ENCODE results near the genes RIC8A, IFITM1 and CDHR5.

DNA sequence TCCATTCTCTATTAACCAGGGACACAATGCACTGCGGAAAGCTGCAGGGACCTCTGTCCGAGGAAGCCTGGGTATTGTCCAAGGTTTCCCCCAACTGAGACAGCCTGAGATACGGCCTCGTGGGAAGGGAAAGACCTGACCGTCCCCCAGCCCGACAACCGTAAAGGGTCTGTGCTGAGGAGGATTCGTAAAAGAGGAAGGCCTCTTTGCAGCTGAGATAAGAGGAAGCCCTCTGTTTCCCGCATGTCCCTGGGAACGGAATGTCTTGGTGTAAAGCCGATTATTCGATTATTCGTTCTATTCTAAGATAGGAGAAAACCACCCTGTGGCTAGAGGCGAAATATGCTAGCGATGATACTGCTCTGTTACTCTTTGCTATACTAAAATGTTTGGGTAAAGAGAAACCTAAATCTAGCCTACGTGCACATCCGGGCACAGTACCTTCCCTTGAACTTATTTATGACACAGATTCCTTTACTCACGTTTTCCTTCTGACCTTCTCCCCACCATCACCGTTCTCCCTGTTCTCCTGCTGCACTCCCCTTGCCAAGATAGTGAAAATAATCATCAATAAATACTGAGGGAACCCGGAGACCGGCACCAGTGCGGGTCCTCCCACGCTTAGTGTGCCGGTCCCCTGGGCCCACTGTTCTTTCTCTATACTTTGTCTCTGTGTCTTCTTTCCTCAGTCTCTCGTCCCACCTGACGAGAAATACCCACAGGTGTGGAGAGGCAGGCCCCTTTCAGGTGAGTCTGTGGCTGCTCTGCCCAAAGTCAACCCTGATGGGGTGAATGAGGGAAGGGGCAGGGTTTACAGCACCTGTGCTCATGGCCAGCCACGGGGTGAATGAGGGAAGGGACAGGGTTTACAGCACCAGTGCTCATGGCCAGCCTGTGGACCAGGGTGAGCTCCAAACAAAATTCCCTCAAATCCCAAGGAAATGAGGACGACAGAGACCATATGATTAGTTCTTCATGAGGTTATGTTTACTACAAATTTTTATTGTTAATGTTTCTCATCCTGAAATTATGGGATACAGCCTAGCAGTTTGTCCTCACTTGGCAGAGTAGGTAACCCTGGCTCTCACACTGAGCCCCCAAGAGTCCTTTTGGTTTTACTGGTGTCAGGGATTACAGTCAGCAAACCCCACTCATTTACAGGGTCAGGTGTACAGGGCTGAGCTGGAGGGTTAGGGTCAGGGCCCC is 4.8 kb downstream of the BET1L start:
- RRBS = no CpG with 5 or more reads among the region's 28 CpGs

GRCh38 chr11:207427-207800 is at the start of gene RIC8A:
RIC8A (plus strand) TSS chr11:207708.
- RRBS = 1% methylated on average over 10 of the region's 30 CpGs

- RRBS = no CpG with 5 or more reads among the region's 17 CpGs
These were observed 2.1 kb downstream of the RIC8A start for GRCh38 chr11:209553-210156.

DNA sequence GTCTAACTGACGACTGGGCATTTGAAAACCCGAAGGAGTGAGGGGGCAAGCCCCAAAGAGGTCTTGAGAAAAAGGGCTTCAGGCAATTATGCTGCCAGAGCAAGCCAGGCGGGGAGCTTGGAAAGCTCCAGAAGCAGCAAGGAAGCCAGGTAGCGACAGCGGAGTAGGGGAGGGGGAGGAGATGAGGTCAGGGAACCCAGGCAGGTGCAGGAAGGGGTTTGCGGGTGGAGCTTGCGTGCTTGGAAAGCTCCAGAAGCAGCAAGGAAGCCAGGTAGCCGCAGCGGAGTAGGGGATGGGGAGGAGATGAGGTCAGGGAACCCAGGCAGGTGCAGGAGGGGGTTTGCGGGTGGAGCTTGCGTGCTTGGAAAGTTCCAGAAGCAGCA is 1.7 kb upstream of the PGGHG start:
- RRBS = no CpG with 5 or more reads among the region's 11 CpGs

- RRBS = no CpG with 5 or more reads among the region's 20 CpGs
These were observed 1.6 kb downstream of the IFITM2 start for GRCh38 chr11:309025-309844.

DNA sequence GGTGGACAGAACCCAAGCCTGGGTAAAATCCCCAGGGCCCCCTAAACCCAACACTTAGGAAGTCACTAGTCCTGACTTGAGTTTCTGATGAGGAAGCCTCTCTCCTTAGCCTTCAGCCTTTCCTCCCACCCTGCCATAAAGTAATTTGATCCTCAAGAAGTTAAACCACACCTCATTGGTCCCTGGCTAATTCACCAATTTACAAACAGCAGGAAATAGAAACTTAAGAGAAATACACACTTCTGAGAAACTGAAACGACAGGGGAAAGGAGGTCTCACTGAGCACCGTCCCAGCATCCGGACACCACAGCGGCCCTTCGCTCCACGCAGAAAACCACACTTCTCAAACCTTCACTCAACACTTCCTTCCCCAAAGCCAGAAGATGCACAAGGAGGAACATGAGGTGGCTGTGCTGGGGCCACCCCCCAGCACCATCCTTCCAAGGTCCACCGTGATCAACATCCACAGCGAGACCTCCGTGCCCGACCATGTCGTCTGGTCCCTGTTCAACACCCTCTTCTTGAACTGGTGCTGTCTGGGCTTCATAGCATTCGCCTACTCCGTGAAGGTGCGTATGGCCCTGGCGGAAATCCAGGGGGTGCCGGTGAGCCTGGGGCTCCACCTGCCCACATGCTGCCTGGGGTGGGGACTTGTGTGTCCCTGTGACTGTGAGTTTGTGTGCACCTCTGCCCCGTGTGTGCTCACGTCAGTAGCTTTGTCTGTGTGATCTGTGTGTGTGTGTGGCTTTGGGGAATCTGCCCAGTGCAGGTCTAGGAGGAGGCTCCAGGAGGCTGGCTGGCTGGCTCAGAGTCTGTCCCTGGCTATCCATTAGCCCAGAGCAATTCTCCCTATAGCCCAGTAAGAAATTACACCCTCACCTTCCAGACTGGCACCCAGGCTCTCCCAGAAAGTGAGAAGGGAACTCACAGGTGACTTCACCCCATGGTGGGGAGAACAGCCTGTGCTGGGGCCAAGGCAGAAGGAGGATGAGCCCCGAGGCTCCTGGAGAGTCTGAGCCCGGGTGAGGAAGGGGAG is at the start of gene IFITM1:
Gene IFITM1, plus strand, starts transcription at position 253 of the 1,036 bp plus-strand sequence.
- RRBS = no CpG with 5 or more reads among the region's 20 CpGs

- RRBS = no CpG with 5 or more reads among the region's 10 CpGs
These were observed 3.3 kb downstream of the IFITM1 start for GRCh38 chr11:316902-317681.

DNA sequence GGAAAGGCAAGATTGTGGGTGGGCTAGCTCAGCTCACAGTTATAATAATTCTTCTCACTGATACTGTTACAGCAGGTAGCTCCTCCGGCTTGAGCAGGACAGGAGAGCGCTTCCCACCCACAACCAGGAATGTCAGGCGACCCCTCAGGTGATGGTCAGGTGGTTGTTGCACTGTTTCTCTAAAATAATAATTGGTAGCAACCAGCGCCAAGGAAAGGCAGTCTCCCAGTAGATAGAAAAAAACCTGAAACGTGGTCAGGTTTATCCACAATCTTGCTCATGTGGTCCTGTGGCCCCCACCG is 3.0 kb downstream of the IFITM3 start:
- RRBS = no CpG with 5 or more reads among the region's 6 CpGs

DNA sequence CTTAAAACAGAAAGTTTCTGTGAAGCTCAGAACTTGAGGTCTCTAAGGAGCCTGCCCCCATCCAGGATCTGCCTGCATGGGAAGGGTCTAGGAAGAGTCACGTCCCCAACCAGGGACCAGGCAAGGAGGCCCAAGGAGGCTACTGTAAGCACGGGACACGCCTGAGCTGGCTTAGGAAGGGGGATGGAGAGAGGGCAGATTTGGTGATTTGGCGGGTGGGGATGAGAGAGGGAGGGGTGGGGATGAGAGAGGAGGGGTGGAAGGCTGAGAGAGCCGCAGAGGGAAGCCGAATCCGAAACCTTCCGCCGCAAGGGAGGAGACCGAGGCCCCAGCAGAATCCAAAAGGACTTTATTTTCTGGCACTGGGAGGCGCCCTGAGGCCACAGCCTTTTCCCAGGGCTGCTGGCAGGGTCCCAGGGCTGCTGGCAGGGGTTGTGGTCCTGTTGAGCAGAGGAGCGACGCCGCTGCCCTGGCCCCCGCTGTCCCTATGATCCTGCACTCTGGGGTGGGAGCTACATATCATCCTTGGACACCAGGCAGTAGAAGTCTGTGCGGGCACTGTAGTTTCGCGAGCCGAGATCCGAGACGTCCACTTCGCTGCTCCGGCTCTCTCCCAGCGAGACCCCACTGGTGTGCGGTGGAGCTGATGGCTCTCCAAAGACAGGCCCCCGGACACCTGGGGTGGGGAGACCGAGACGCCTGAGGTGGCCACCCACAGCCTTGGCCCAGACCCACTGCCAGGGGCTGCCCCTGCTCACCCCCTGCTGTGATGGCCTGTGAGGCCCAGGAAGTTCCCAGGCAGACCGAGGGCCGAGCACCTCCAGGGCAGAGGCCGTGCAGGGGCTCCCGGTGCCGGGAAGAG is 9.2 kb downstream of the SIGIRR start:
- RRBS = 96% methylated on average over 4 of the region's 33 CpGs

GRCh38 chr11:455523-456160 is 5.6 kb downstream of the PTDSS2 start:
- RRBS = 95% methylated on average over 9 of the region's 24 CpGs

GRCh38 chr11:507320-507700 is 268 bp upstream of the RNH1 start:
- RRBS = 4% methylated on average over 30 of the region's 44 CpGs

DNA sequence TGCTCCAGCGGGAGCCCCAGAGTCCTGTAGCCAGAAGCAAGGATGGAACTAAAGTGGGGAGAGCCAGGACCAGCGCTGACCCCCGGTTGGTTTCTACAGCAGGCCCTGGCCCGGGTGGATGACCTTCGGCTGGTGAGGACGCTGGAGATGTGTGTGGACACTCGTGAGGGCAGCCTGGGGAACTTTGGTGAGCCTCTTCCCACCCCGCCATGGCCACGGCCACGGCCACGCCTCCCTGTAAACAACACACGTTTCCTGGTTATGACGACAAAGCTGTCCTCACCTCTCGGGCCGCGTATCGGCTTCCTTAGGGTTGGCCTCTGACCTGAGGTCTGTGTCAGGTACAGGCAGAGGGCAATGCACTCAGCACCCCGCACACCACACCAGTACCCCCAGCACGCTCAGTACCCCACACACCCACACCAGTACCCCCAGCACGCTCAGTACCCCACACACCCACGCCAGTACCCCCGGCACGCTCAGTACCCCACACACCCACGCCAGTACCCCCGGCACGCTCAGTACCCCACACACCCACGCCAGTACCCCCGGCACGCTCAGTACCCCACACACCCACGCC is 4.2 kb downstream of the LRRC56 start:
- RRBS = no CpG with 5 or more reads among the region's 30 CpGs

DNA sequence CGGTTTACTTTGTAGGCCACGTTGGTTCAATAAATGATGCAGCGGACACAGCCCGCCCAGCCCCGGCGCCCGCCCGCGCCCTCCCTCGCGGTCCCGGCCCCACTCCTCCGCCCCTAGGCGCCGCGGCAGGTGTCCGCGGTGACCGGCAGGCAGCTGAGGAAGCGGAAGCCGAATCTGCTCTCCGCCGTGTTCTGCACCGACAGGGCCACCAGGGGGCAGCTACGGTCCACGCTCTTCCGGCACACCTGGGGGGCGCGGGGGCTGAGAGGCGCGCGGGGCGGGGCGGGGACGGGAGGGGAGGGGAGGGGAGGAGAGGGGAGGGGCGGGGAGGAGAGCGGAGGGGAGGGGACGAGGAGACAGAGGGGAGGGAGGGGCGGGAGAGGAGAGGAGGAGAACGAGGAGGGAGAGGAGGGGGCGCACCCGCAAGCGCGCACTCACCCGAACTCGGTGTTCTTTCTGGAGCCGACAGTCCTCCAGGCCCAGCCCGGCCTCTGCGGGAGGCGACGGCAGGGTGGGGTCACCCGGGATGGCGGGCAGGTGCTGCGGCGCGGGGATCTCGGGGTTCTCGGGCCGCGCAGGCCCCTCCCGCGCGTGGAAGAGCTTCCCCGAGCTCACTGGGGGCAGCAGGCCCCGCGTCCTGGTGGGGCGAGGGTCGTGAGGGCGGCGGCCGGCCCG is 5.5 kb downstream of the LMNTD2 start:
- RRBS = 7% methylated on average over 20 of the region's 72 CpGs

DNA sequence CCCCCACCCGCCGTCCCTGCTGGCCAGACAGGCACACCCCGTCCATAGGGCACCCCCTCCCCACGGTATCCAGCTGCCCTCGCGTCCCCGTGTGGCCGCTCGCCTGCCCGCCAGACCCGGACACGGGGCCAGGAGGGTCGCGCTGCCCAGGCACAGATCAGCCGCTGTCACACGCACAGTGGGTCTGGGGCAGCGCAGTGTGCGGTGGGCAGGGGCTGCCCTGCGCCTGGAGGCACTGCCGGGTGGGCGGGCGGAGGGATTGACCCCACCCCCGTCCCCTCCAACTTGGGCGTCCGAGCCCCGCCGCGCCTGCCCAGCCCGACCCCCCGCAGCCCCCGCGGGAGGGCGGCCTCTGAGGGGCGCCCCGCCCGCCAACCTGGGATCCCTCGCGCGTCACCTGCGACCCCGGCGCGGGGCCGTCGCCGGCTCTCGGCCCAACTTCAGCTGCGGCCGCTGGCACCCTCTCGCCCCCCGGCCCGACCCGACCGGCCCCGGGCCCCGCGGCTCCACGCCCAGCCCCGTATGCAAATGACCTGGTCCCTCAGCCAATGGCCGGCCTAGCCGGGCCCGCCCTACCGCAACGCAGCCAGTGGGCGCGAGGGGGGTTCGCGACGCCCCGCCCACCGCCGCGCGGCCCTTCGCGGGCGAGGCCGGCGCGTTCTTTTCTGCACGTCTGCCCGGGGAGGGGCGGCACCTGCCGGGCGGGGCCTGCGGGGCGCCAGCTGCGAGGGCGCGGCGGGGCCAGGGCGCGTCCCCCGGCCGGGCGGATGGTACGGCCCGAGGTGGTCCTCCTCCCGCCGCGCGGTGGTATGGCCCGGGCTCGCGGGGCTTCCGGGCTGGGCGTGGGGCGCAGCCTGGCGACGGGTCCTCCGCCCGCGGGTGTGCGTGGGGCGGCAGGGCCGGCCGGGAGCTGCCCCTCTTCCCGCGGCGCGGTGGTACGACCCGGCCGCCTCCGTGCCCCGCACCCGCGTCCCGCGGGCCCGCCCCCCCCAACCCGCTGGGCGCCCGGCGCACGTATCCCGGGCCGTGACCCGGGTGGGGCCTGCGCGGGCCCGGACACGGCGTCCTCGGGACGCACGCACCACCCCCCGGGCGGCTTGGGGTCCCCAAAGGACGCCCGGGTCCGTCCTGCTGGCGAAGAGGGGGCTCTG is 7.6 kb downstream of the RASSF7 start:
- RRBS = 1% methylated on average over 70 of the region's 153 CpGs

GRCh38 chr11:596769-597278 is 18.9 kb downstream of the IRF7 start:
- RRBS = 99% methylated on average over 7 of the region's 18 CpGs

DNA sequence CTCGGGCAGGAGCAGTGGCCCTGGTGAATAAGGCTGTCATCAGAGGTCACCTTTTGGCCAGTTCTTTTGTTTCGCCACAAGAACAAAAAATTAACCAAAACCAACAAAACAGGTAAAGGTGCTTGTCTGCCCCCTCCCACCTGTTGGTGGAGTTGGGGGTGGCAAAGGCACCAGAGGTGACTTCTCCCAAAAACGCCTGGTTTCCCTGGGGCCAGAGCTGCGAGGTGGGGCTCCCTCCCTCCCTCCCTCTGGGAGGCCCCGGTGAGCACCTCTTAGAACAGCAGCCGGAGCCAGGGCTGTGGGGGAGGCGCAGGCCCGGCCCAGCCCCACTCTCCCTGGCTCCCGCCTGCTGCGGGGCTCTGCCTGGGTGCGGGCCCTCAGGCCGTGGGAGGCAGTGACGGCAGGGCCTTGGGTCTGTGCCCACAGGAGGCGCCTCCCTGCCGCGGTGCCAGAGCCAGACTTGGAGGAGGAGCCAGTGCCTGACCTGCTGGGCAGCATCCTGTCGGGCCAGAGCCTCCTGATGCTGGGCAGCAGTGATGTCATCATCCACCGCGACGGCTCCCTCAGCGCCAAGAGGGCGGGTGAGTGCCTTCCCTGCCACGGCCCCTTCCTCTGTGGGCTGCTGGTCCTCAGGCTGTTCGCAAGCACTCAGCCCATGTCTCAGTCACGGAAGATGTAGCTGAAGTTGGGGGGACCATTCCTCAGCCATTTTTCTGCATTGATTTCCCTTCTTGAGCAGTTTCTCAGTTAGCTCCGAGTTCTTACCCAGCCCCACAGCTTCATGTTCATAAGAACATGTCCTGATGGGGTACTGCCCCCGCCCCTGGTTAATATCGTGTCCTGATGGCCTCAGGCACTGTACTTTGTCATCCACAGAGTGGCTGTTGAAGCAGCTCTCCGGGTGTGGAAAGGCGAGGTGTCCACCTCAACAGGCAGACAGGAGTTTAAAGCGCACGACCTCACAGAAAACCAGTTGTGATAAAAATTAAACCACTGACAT is 9.4 kb downstream of the IRF7 start:
- RRBS = no CpG with 5 or more reads among the region's 32 CpGs

GRCh38 chr11:624769-625950 is at the start of gene CDHR5:
CDHR5 (minus strand) TSS chr11:624955.
- RRBS = no CpG with 5 or more reads among the region's 46 CpGs

DNA sequence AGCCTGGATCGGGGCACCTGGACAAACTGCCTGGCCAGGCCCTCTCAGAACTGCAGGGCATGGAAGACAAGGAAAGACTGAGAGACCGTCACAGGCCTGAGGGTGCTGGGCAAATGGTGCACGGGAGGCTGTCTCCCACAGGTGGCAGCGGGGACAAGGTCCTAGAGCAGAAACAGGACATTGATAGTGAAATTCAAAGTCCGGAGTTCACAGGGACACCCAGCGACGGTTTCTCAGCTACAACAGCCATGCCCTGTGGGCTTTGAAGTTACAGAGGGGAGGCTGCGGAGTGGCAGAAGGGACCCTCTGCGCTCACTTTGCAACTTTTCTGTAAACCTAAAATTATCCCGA is 20.7 kb downstream of the DRD4 start:
- RRBS = no CpG with 5 or more reads among the region's 10 CpGs

DNA sequence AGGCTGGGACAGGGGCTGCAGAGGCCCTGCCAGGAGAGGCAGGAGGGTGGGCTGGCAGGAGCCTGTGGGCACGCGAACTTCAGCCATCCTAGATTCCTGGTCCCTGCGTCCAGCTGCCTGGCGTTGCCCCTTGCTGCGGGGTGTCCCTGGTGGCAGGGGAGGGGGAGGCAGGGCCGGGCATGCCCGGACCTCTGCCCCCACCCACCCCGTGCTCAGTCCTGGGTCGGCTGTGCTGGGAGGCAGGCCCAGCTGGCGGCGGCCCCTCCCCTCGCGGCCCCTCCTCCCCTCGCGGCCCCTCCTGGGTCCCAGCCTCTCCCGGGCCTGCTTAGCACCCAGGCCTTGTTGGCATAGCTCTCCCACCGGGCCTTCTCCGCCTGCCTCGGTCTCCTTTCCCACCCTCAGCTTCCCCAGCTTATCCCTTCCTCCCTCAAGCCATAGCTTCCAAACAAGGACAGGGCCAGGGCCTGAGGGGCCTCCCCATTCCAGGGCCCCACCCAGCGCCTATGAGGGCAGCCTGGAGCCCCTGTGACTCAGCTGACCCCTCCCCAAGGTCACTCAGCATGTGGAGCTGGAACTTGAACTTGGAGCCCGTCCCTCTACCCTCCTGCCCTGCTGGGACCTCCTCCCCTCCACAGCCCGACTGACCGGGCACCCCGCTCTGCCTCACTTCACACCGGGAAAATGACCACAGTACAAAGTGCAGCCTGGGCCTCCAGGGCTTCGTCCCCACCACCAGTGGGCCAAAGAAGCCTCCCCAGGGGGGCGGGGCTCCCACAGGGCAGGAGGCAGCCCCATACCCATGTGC is 1.0 kb downstream of the EPS8L2 start:
- RRBS = 83% methylated on average over 2 of the region's 27 CpGs

DNA sequence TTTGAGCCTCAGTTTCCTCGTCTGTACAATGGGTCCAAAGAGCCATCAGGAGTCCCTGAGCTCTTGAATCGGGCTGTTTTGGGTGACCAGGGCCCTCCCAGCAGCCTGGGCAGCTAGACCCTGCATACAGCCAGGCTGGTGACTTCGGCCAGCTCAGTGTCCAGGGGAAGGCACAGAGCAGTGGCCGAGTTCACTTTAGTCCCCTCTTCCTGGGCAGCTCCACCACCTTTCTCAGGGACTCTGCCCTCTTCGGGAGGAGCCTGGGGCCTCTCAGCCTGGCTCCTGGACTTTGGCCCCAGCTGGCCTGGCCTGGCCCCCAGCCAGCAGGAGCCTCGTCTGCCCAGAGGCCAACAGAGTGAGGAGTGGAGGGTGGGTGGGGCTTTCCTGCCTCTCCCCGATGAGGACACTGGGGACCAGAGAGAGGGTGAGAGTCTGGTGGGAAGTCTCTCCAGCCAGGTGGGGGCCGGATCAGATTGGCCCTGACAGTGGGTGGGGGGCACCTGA is 6.7 kb downstream of the EPS8L2 start:
- RRBS = no CpG with 5 or more reads among the region's 8 CpGs

Measured in NB4 (cell line).